ENCODE measurements around the genes SLC25A21, CLEC14A, C14orf28 and MDGA2.

DNA sequence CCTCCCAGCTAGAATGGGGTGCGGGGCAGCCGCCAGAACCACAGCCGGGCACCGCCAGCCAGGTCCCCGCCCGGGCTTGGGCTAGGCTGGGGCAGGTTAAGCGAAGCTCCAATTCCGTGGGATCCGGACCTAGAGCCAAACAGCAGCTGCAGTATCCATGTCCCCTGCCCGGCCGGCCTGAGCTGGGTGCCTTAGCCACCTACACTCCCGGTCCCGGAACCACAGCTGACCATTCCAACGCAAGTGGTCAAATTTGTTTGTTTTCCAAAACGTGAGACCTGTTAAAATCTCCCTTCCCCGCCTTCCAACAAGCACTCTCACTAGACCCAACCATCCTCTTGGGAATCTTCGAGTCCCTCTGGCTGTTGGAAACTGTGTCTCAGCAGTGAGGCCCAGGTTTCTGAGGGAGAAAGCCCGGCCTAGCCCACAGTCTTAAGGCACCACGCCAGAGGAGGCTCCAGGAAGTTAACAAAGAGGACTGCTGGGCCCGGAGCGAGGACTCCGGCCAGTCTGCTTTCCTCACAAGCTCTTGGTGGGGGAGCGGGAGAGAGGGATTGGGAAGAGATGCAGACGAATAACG lies 5.3 kb downstream of the NKX2-1 start:
CAGE:
- cytosol, long polyA minus RNA: no peak
- cytosol, long polyA plus RNA: no peak
- long polyA plus RNA: no peak
- nucleus, long polyA minus RNA: no peak
- nucleus, long polyA plus RNA: no peak

GRCh38 chr14:36518649-36519372 lies 1.2 kb downstream of the NKX2-1 start:
CAGE:
- cytosol, long polyA minus RNA: no peak
- cytosol, long polyA plus RNA: no peak
- long polyA plus RNA: no peak
- nucleus, long polyA minus RNA: no peak
- nucleus, long polyA plus RNA: no peak

GRCh38 chr14:36525474-36525987 lies 5.5 kb upstream of the NKX2-1 start:
CAGE:
- cytosol, long polyA minus RNA: no peak
- cytosol, long polyA plus RNA: no peak
- long polyA plus RNA: no peak
- nucleus, long polyA minus RNA: no peak
- nucleus, long polyA plus RNA: no peak

DNA sequence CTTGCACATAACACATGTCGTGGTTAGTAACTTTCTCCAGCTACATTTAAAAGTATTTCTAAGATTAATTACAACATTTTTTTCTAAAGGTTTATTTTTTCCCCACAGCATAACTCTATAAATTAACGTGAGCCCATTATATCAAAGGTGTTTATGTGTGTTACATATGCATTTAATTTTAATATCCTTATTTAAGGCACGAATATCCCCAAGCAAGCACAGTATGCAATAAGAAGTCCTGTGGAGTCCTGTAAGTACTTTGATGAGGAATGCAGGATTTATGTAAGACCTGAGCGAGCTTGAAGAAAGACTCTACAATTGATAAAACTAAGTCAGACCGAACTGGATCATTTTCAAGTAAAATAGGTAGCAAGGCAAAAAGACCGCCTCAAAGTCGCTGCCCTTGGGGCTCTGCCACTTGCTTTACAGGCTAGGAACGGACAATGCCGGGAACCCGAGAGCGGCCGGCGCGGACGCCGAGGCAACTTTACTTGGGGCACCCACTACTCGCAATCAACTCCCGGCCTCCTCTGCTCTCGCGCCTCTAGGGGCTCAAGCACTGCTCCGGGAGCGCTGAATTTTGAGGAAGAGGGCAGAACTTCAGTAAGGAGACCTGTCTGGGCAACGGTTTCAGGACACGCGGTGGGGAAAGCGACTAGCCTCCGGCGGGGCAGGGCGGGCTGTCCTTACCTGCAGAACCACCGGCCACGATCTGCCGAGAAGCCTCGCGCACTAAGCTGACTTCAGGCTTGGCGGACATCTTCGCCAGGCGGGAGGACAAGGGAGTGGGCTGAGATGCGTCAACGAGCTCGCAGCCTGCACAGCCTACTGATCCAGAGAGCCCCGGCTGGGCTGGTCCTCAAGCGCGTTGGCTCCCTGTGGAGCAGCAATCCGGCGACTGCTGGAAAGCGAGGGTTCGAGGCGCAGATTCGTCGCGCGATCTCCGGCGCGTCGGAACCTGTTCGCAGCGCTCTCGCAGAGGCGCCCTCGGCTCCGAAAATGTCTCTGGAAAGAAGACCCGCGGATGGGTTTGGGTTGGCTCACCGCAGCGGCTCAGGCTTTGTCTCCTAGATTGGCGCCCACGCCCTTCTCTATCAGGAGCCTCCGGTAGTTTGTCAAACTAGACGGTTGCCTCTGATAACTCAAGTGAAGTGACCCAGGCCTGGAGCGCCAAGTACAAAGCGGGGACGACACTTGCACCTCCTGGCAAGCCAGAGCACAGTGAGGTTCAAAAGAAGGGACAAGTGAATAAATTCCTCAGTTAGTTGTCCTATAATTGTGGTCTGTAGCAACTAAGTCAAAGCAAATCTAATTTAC lies at the start of gene SLC25A21:
TSS of gene SLC25A21 (minus strand) at position 1,016 of the 1,317 bp plus-strand sequence.
CAGE:
- cytosol, long polyA minus RNA: no peak
- cytosol, long polyA plus RNA: no peak
- long polyA plus RNA: start-site peak on the plus strand centred at position 559 of the sequence, 52 bp wide, 15 and 10 reads in 2 replicates
- nucleus, long polyA minus RNA: no peak
- nucleus, long polyA plus RNA: no peak

DNA sequence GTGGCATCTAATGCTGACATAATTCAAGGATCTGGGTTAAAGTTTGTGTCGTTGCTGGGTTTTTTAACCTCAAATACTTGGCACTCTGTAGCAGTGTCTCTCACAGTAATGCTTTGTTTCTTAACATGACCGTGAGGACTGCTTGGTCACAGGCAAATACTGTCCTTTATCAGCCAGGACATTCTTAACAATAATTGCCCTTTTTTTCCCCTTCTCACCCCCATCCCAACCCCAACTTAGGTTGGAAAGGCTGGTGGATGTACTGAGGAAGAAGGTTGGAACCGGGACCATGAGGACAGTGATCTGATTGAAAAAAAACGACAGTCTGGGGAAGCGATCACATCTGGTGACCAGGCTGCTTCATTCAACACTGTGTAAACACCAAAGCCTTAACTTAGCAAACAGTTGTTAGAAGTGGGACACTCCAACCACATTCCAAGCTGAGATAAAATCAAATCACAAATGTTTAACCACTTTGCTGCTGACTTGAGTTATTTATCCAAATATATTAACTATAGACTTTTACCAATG lies 48.3 kb downstream of the FOXA1 start:
CAGE:
- cytosol, long polyA minus RNA: no peak
- cytosol, long polyA plus RNA: no peak
- long polyA plus RNA: no peak
- nucleus, long polyA minus RNA: no peak
- nucleus, long polyA plus RNA: no peak

GRCh38 chr14:37600776-37601487 lies 5.5 kb downstream of the TTC6 start:
CAGE:
- cytosol, long polyA minus RNA: no peak
- cytosol, long polyA plus RNA: no peak
- long polyA plus RNA: no peak
- nucleus, long polyA minus RNA: no peak
- nucleus, long polyA plus RNA: no peak

GRCh38 chr14:38208396-38208803 lies 696 bp downstream of the SSTR1 start:
CAGE:
- cytosol, long polyA minus RNA: no peak
- cytosol, long polyA plus RNA: no peak
- long polyA plus RNA: no peak
- nucleus, long polyA minus RNA: no peak
- nucleus, long polyA plus RNA: no peak

CAGE:
- cytosol, long polyA minus RNA: no peak
- cytosol, long polyA plus RNA: no peak
- long polyA plus RNA: no peak
- nucleus, long polyA minus RNA: no peak
- nucleus, long polyA plus RNA: no peak
Measured at GRCh38 chr14:38255018-38255764, 702 bp downstream of the CLEC14A start.

GRCh38 chr14:38255765-38256916 lies at the start of gene CLEC14A:
TSS of gene CLEC14A (minus strand) at chr14:38256093.
CAGE:
- cytosol, long polyA minus RNA: no peak
- cytosol, long polyA plus RNA: no peak
- long polyA plus RNA: no peak
- nucleus, long polyA minus RNA: no peak
- nucleus, long polyA plus RNA: no peak

DNA sequence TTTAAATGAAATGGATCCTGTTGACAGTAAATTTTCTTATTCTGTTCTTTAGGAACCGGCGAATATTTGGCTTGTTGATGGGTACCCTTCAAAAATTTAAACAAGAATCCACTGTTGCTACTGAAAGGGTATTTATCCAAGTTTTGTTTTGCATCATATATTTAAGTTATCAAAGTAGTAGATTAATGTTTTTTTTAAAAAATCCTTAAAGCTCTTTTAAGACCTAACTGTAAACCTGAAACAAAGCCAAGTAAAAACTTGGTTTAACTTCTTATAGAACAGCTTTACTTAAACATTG lies 2.7 kb downstream of the PNN start:
CAGE:
- cytosol, long polyA minus RNA: no peak
- cytosol, long polyA plus RNA: no peak
- long polyA plus RNA: no peak
- nucleus, long polyA minus RNA: no peak
- nucleus, long polyA plus RNA: no peak

GRCh38 chr14:39346946-39347352 lies 85.3 kb downstream of the FBXO33 start:
CAGE:
- cytosol, long polyA minus RNA: no peak
- cytosol, long polyA plus RNA: no peak
- long polyA plus RNA: no peak
- nucleus, long polyA minus RNA: no peak
- nucleus, long polyA plus RNA: no peak

DNA sequence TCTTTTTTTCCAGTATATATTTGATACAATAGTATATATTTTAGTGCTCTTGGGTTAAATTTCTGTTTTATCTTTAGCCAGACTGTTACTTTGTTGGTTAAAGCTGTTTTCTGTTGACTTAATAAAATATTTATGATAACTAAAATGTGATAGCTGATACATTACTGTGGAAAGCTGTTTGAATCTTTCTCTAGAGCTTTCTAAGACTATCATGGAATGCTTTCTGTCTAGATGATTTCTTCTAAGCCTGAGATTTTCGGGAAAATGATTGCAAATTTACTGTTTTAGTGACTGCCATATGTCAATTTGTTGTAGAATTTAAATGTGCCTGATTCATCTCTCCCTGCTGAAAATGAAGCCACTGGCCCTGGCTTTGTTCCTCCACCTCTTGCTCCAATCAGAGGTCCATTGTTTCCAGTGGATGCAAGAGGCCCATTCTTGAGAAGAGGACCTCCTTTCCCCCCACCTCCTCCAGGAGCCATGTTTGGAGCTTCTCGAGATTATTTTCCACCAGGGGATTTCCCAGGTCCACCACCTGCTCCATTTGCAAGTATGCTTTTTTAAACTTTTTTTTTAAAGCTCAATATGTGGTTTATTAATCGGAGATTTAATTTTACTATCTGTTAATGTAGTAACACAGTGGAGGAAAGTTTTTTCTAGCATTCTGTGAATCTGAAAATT lies 83.7 kb downstream of the FBXO33 start:
CAGE:
- cytosol, long polyA minus RNA: no peak
- cytosol, long polyA plus RNA: no peak
- long polyA plus RNA: no peak
- nucleus, long polyA minus RNA: no peak
- nucleus, long polyA plus RNA: no peak

CAGE:
- cytosol, long polyA minus RNA: no peak
- cytosol, long polyA plus RNA: no peak
- long polyA plus RNA: no peak
- nucleus, long polyA minus RNA: no peak
- nucleus, long polyA plus RNA: no peak
Measured at GRCh38 chr14:39386617-39387064, 45.6 kb downstream of the FBXO33 start.

CAGE:
- cytosol, long polyA minus RNA: no peak
- cytosol, long polyA plus RNA: no peak
- long polyA plus RNA: no peak
- nucleus, long polyA minus RNA: no peak
- nucleus, long polyA plus RNA: no peak
Measured at GRCh38 chr14:39411516-39411999, 20.7 kb downstream of the FBXO33 start.

DNA sequence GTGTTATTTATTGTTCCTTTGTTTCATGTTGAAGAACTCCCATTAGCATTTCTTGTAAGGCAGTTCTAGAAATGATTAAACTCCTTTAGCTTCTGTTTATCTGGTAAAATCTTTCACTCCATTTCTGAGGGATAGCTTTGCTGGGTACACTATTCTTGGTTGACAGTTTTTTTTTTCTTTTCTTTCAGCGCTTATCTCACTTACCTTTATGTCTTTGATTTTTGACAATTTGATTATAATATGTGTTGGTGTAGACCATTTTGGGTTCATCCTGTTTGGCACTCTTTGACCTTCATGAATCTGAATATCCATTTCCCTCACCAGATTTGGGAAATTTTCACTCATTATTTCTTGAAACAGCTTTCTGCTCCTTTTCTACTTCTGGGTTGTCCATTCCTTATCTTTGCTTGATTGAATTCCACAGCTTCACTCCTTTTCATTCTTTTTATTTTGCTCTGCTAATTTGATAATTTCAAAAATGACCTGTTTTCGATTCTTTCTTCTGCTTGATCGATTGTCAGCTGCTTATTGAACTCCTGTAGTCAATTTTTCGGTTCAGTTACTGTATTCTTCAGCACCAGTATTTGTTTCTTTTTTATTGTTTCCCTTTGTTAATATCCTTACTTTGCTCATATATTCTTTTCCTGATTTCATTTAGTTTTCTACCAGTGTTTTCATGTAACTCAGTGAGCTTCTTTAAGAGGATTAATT lies 16.0 kb downstream of the FBXO33 start:
CAGE:
- cytosol, long polyA minus RNA: no peak
- cytosol, long polyA plus RNA: no peak
- long polyA plus RNA: no peak
- nucleus, long polyA minus RNA: start-site peak on the minus strand centred at position 642 of the sequence, 84 bp wide, 5 reads
- nucleus, long polyA plus RNA: no peak

CAGE:
- cytosol, long polyA minus RNA: start-site peak on the plus strand at chr14:44897301-44897306, 8 reads
- cytosol, long polyA plus RNA: no peak
- long polyA plus RNA: start-site peak on the plus strand at chr14:44897304-44897342, 37 and 19 reads in 2 replicates
- nucleus, long polyA minus RNA: start-site peak on the plus strand at chr14:44897275-44897305, 11 reads
- nucleus, long polyA plus RNA: start-site peak on the plus strand at chr14:44897270-44897316, 54 and 60 reads in 2 replicates
Measured at GRCh38 chr14:44896720-44898105, at the start of gene C14orf28. TSS of gene C14orf28 (plus strand) at chr14:44897275.

DNA sequence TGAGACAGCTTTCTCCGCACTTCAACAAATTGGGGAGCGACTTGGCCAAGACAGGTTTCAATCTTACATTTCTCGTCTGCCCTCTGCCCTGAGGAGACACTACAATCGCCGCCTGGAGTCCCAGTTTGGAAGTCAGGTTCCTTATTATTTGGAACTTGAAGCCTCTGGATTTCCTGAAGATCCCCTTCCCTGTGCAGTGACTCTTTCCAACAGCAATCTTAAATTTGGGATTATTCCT lies 1.2 kb downstream of the TOGARAM1 start:
CAGE:
- cytosol, long polyA minus RNA: start-site peak on the plus strand centred at position 94 of the sequence, 212 bp wide, 9 reads
- cytosol, long polyA plus RNA: no peak
- long polyA plus RNA: no peak
- nucleus, long polyA minus RNA: no peak
- nucleus, long polyA plus RNA: no peak

DNA sequence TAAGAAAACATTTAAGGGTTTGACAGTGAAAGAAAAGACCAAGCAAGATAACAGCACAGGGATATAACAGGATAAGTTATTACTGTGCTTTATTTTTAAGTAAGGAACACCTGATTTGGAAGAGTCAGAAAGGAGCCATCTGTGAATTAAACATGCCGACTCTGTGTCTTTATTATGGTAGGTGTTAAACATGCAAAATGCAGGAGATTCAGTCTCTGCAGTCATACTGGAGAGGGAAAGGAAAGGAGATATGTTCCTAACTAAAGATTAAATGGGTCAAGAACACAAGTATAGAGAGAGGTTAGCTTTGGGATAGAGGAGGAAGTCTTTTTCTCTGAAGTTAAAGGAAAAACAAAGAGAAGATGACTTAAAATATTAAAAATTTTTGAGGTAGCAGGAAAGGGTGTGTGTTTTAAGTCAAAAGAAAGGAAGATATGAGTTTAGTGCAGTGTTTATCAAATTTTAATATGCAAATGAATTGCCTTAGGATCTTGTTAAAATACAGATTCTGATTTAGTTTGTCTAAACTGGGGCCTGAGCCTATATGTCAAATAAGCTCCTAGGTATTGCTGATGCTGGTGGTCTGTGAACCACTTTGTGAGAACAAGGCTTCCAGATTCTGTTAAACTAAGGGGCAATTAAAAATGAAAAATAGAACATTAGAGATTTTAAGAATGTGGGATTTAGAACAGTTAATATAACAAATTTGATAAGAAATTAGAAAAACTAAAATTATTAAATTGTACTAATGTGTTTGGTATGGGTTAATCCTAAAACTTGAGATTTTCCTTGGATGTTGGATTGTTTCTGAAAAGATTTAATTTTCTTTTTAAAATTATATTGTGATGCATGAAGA lies 21.2 kb downstream of the TOGARAM1 start:
CAGE:
- cytosol, long polyA minus RNA: no peak
- cytosol, long polyA plus RNA: no peak
- long polyA plus RNA: no peak
- nucleus, long polyA minus RNA: no peak
- nucleus, long polyA plus RNA: no peak

CAGE:
- cytosol, long polyA minus RNA: no peak
- cytosol, long polyA plus RNA: no peak
- long polyA plus RNA: no peak
- nucleus, long polyA minus RNA: no peak
- nucleus, long polyA plus RNA: no peak
Measured at GRCh38 chr14:46654239-46654551, 2.6 kb upstream of the RPL10L start.

CAGE:
- cytosol, long polyA minus RNA: no peak
- cytosol, long polyA plus RNA: no peak
- long polyA plus RNA: no peak
- nucleus, long polyA minus RNA: no peak
- nucleus, long polyA plus RNA: no peak
Measured at GRCh38 chr14:47674850-47675907, at the start of gene MDGA2. TSS of gene MDGA2 (minus strand) at chr14:47675605.